ENCODE results near the gene BOK.

DNA sequence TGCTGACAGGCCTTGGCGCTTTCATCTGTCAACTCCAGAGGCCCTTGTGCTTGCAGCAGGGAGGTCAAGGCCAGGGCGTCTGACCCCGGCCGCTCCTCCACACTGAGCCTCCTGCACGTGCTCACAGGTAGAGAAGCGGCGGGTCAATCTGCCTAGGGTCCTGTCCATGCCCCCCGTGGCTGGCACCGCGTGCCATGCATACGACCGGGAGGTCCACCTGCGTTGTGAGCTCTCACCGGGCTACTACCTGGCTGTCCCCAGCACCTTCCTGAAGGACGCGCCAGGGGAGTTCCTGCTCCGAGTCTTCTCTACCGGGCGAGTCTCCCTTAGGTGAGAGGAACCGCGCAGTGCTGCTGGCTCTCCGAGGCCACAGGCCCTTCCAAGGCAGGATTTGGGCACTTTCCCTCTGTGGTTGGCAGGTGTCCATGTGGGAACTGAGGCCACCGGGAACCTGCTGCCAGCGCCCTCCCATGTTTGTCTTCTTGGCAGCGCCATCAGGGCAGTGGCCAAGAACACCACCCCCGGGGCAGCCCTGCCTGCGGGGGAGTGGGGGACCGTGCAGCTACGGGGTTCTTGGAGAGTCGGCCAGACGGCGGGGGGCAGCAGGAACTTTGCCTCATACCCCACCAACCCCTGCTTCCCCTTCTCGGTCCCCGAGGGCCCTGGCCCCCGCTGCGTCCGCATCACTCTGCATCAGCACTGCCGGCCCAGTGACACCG is 9.8 kb downstream of the CAPN10 start:
- PRO-cap, result no peak

GRCh38 chr2:240619448-240620197 is 5.7 kb upstream of the GPR35 start:
- PRO-cap, result no peak

DNA sequence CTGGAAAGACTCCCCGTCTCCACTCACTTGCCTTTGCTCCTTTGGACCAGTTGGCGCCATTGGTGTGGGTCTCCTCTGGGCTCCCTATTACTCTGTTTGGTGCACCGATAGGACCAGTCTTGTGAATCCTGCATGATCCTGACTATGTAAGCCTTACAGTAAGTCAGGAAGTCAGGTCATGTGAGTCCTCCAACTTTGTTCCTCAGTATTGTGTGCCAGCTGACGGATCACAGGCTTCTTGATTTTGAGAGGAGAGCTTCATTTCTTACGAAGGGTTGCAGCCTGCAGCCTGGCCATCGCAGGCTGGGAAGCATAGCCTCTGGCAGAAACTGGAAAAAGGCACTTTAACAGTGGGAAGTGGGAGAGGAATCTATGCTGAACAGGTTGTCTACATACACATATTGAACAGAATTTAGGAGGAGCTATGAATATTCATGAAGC is 13.8 kb downstream of the AQP12A start:
- PRO-cap, result no peak

- PRO-cap, result no peak
These were observed 44.7 kb downstream of the MTERF4 start for GRCh38 chr2:241057339-241057899.

GRCh38 chr2:241108152-241109006 is 6.3 kb upstream of the MTERF4 start:
- PRO-cap, result bidirectional peak, plus-strand start at chr2:241109181, minus-strand start at chr2:241108925

DNA sequence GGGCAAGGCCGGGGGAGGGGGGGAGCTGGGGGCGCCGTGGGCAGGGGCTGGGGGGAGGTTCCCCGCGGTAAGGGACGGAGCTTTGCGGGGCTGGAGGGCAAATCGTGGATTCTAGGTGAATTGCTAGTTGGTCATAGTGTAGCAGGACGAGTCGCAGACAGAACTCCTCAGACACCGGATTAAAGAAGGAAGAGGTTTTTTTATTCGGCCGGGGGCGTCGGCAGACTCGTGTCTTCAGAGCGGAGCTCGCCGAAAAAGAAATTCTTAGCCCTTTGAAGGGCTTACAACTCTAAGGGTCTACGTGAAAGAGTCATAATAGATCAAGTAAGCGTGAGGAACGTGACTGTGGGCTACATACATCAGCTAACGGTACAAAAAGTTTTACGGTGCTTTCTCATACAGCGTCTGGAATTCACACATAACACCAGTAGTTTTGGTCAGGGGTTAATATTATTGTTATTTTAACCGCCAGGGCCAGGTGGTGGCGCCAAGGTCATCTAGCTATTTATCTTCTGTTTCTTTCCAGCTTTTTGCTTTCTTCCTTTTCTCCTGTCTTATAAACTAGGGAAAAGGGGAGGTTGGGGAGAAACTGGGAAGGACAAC is 30.1 kb downstream of the ANO7 start:
- PRO-cap, result no peak

GRCh38 chr2:241223727-241224141 is 35.3 kb downstream of the ANO7 start:
- PRO-cap, result no peak

- PRO-cap, result no peak
These were observed 47.0 kb downstream of the ANO7 start for GRCh38 chr2:241235419-241235943.

DNA sequence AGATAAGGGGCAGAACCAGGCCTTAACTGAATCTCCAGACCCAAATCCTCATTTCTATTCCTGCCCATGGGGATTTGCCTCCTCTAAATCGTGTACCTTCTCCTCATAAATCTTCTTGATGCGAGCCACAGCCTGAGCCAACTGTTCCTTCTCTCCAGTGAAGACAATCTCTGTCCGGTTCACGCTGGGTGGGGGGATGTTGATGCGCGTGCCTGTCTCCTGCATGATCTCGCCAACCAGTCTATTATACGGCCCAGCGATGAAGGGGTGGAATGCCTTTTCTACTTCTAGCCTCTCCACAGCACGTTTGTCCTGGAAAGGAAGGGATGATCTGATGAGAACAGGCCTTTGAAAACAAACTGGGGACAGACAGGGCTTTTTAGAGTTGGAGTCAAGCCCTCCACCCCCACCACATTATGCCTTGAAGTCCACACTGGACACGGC is 59.4 kb downstream of the HDLBP start:
- PRO-cap, result no peak

DNA sequence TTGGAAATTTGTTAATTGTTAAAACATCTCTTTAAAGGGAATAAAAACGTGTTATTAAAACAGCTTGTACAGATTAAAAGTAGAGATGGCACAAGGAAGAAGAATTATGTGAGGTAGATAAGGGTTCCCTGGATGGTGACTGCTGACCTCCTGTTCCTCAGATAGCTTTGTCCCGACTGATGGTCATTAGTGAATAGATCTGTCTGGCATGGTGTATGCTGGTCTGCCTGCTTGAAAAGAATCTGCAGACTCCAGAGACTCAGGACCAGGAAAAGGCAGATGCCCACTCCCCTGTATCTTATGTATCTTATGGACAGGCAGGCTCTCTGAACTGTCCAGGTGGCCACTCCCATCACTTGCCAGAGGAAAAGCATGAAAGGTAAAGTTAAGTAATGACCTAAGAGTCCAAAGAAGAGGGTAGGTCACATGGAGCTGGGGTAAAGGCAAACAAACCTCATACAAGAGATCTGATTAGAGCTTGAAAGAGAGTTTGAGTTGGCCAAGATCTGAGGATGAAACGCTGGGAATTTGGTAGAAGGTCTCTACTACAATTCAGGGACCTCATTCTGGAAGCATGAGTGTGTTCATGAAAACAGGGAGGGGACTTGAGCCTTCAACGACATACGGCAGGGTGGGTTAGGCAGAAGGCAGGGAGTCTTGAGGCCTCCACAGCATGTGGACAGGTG is 5.4 kb upstream of the FARP2 start:
- PRO-cap, result no peak

DNA sequence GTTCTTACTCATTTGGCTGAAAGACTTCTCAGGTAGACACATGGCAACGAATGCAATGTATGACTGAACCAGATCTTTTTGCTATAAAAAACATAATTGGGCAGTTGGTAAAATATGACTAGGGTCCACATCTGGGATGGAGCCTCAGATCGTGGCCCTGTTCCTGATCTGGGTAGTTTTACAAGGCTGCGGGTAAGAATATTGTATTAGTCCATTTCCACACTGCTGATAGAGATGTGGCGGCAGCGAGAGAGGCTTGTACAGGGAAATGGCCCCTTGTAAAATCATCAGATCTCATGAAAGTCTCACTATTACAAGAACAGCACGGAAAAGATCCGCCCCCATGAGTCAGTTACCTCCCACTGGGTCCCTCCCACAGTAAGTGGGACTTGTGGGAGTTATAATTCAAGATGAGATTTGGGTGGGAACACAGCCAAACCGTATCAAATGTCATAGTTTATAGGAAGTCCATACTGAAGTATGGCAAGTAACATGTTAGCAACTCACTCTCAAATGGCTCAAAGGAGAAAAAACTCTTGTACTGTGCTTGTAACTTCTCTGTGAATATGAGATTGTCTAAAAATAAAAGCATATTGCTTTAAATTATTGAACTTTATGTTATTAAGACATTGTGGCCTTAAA is 56.0 kb downstream of the FARP2 start:
- PRO-cap, result no peak

- PRO-cap, result no peak
These were observed 8.4 kb downstream of the STK25 start for GRCh38 chr2:241499814-241500512.

GRCh38 chr2:241547217-241547766 is 11.3 kb upstream of the BOK start:
- PRO-cap, result no peak

DNA sequence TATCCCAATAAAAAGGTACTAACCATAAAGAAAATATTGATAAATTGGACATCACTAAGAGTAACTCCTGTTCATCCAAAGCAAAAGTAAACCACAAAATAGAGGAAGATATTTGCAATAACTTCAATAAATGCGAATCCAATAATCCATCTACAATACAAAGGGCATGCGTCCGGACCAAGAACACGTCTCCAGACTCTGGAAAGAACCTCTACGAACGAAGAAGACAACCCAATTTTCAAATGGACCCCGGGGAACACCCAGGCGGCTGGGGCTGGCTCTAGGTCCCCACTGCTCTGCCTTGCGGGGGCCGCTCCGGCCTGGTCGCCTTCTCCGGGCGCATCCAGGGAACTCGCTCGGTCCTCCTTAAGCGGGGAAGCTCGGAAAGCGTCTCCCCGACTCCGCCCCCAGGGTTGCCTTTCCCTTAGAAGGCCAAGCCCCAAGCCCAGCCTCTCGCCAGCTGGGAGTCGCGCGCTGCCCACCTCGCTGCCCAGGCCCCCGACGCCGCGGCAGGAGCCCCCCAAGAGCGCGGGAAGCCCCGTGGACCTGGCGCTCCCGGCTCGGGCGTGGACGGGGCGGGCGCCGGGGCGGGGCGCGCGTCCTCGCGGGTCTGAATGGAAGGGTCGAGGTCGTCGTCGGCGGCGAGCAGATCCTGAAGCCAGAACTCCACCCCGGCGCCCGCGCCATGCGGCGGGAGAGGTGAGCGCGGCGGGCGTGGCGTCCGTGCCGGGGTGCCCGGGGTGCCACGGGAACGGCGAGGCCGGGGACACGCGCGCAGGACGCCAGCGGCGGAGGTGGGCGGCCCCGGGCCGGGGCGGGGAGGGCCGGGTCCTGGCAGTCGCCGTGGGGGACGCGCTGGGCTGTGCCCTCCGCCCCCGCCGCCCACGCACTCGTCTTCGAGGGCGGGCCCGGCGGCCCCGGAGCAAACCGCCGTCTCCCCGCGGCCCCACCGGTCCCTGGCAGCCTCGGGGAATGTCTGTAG is at the start of gene BOK:
Gene BOK, plus strand, starts transcription at position 451 of the 982 bp plus-strand sequence.
- PRO-cap, result bidirectional peak, plus-strand start at position 456 of the sequence, minus-strand start at position 358 of the sequence; unidirectional peak, plus-strand start at position 456 of the sequence; unidirectional peak, plus-strand start at position 661 of the sequence

- PRO-cap, result no peak
These were observed 3.9 kb downstream of the THAP4 start for GRCh38 chr2:241632908-241633634.

GRCh38 chr2:241666508-241667011 is 20.1 kb downstream of the DTYMK start:
- PRO-cap, result no peak

GRCh38 chr2:241670739-241671206 is 15.8 kb downstream of the DTYMK start:
- PRO-cap, result no peak

DNA sequence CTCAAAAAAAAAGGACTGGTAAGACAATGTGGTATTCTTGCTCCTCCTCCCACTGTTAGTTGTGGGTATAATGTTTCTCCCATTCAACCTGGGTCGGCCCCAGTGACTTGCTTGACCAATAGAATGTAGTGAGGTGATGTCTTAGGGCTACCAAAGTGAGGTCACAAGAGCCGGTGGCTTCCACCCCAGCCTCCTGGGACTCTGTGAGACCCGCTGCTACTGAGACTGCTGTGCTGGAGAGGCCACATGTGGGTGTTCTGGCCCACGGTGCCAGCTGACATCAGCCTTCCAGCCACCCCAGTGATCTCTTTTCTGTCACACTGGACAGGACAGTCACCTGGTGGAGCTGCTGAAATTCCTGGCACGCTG is 6.8 kb upstream of the ING5 start:
- PRO-cap, result no peak

GRCh38 chr2:241767842-241769005 is 8.4 kb upstream of the GAL3ST2 start:
- PRO-cap, result no peak

- PRO-cap, result no peak
These were observed 13.7 kb upstream of the NEU4 start for GRCh38 chr2:241795115-241795838.